Upper lobe of left lung (tissue), 5 donors: ENCODE results near the genes WFDC2 and EYA2.

DNA sequence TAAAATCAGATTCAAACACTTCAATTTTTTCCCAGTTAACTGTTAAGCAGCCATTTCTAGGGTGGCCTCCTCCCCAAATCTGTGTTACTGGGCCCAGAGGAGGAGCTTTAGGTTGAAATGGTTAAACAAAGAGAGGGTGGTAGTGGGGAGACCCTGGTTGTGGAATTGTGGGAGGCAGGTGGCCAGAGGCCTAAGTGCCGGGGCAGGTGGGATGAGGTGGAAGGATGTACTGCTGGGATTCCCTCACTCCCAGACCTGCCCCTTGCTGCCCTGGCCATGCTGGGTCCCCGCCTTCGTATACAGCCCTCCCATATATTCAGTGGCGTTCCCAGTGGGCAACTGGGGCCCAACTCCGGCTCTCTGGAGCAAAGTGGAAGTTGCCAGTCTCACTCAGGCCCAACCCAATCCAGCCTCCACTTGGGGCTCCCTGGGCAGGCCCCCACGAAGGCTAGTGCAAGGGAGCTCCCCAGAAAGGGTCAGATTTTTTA, 6.1 kb downstream of the TP53TG5 start:
- PRO-cap, 2 experiments, result no peak in any of the 2 experiments
- RAMPAGE, long total RNA, 4 experiments, result no peak in any of the 4 experiments

DNA sequence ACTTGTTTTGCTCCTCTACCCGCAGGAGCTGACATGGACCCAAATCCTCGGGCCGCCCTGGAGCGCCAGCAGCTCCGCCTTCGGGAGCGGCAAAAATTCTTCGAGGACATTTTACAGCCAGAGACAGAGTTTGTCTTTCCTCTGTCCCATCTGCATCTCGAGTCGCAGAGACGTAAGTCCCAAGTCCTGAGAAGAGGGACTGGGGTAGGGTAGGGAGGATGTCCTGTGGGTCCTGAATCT, 266 bp downstream of the DBNDD2 start:
- PRO-cap, 2 experiments, result no peak in any of the 2 experiments
- RAMPAGE, long total RNA, 4 experiments, result no peak in any of the 4 experiments

- PRO-cap, 2 experiments, result peak in 1 of 2 experiments; most common minus-strand start chr20:45436917 (in 1)
- RAMPAGE, long total RNA, 4 experiments, result no peak in any of the 4 experiments
Observed at GRCh38 chr20:45436577-45437408, 20.9 kb downstream of the PIGT start.

- PRO-cap, 2 experiments, result peak in 1 of 2 experiments; most common plus-strand start chr20:45469863 (in 1); most common minus-strand start chr20:45469561 (in 1)
- RAMPAGE, long total RNA, 4 experiments, result start-site peak on the plus strand in 3 of 4 experiments, at chr20:45469717-45469853 at its widest, 124 to 1,843 reads per replicate
Observed at GRCh38 chr20:45469215-45470074, at the start of gene WFDC2. WFDC2 (plus strand) TSS chr20:45469753.

- PRO-cap, 2 experiments, result no peak in any of the 2 experiments
- RAMPAGE, long total RNA, 4 experiments, result no peak in any of the 4 experiments
Observed at GRCh38 chr20:45771119-45771681, 20.5 kb downstream of the WFDC3 start.

DNA sequence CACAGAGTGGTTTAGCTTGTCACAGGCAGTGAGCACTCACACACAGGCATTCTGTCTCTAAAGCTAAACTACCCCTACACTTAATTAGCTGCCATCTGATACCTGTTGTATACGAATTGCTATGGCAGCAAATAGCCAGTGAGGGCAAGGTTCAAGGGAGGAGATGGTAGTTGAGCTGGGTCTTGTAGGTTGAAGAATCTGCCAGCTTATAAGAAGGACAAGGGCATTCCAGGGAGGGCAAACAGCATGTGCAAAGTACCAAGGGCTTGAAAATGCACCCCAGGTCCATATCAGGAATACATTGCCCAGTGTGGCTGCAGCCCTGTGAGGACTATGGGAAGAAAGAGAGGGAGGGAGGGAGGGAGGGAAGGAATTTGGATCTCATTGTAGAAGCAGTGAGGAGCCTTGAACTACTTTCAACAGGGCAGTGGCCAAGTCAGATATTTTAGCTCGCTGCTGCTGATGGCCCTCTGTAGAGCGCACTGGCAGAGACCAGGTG, 5.0 kb downstream of the TNNC2 start:
- PRO-cap, 2 experiments, result no peak in any of the 2 experiments
- RAMPAGE, long total RNA, 4 experiments, result no peak in any of the 4 experiments

DNA sequence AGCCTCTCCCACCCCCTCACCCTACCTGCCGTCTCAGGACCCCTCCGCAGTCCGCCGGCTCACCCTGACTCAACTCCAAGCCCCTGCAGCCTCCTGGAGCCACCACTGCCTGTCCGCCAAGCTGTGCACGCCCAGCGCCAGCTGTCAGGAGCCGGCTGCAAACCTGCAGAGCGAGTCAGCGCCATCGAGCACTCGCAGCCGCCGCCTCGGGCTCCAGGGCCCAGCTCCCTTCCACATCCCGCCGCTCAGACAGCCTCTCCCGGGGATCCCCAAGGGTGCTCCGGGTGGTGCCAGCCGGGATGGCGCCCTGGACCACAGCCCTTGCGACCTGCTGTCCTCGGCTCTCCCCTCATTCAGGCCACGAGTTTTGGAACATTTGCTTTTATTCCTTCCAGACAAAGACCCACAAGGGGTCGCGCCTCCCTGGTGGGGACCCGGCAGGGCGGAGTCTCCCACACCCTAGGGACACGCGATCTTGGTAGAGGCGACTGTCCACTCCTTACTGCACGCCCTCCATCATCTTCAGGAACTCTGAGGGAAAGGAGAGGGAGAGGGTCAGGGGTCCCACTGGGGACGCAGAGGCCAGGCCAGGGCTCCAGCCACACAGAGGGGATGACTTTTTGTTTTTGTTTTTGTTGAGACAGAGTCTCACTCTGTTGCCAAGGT, 4.1 kb downstream of the TNNC2 start:
- PRO-cap, 2 experiments, result no peak in any of the 2 experiments
- RAMPAGE, long total RNA, 4 experiments, result no peak in any of the 4 experiments

- PRO-cap, 2 experiments, result no peak in any of the 2 experiments
- RAMPAGE, long total RNA, 4 experiments, result start-site peak on the plus strand in 1 of 4 experiments, at chr20:45897720-45897754 at its widest, 37 reads per replicate
Observed at GRCh38 chr20:45897519-45898170, 6.5 kb downstream of the CTSA start.

GRCh38 chr20:45967639-45968240, 4.3 kb downstream of the ZNF335 start:
- PRO-cap, 2 experiments, result no peak in any of the 2 experiments
- RAMPAGE, long total RNA, 4 experiments, result no peak in any of the 4 experiments

- PRO-cap, 2 experiments, result no peak in any of the 2 experiments
- RAMPAGE, long total RNA, 4 experiments, result no peak in any of the 4 experiments
Observed at GRCh38 chr20:45971092-45971678, 818 bp downstream of the ZNF335 start.

GRCh38 chr20:46011890-46012640, 3.4 kb downstream of the MMP9 start:
- PRO-cap, 2 experiments, result no peak in any of the 2 experiments
- RAMPAGE, long total RNA, 4 experiments, result no peak in any of the 4 experiments

DNA sequence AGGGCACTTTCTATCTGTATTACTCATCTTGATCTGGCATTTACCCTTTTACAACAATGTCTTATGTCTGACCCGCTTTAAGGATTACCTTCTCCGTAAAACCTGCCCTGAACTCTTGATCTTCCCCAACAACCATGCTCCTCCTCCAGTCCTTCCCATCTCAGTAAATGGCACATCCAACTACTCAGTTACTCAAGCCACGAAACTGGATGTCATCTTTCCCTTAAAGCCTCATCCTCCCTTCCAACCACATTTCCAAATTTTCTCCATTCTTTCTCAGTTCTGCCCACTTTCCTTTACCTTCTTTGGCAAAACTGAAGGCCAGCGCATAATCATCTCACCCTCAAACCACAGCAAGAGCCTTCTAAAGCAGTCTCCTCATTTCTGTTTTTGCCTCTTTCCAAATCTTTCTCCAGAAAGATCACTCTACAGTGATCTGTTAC, 17.9 kb downstream of the NCOA5 start:
- PRO-cap, 2 experiments, result no peak in any of the 2 experiments
- RAMPAGE, long total RNA, 4 experiments, result start-site peak on the minus strand in 1 of 4 experiments, centred at position 339 of the sequence, 21 reads per replicate

- PRO-cap, 2 experiments, result no peak in any of the 2 experiments
- RAMPAGE, long total RNA, 4 experiments, result no peak in any of the 4 experiments
Observed at GRCh38 chr20:46118484-46118916, 386 bp downstream of the CD40 start.

DNA sequence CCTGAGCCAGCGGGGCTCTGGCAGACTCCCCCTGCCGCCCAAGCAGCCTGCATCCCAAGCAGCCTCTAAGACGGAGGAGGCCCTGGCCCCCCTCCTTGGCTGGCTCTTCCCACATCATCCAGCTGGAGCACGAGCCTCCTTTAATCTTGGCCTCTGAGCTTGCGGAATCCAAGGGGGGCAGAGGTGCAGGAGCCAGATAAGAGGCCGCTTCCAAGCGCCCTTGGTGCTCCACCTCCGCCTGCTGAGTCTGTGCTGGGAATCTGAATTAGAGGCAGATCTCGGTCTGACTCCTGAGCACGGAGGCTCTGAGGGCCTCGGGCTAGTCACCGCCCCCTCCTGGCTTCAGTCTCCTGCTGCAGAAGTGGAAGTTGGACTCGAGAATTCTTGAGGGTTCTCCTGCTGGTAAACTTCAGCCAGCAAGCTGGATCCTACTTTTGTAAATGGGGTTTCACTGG, 15.8 kb downstream of the SLC35C2 start:
- PRO-cap, 2 experiments, result no peak in any of the 2 experiments
- RAMPAGE, long total RNA, 4 experiments, result no peak in any of the 4 experiments

GRCh38 chr20:46406937-46407514, 611 bp upstream of the ELMO2 start:
- PRO-cap, 2 experiments, result no peak in any of the 2 experiments
- RAMPAGE, long total RNA, 4 experiments, result no peak in any of the 4 experiments

GRCh38 chr20:46558480-46559114, 8.1 kb upstream of the OCSTAMP start:
- PRO-cap, 2 experiments, result no peak in any of the 2 experiments
- RAMPAGE, long total RNA, 4 experiments, result no peak in any of the 4 experiments

- PRO-cap, 2 experiments, result no peak in any of the 2 experiments
- RAMPAGE, long total RNA, 4 experiments, result no peak in any of the 4 experiments
Observed at GRCh38 chr20:46562220-46563247, 12.1 kb upstream of the OCSTAMP start.

DNA sequence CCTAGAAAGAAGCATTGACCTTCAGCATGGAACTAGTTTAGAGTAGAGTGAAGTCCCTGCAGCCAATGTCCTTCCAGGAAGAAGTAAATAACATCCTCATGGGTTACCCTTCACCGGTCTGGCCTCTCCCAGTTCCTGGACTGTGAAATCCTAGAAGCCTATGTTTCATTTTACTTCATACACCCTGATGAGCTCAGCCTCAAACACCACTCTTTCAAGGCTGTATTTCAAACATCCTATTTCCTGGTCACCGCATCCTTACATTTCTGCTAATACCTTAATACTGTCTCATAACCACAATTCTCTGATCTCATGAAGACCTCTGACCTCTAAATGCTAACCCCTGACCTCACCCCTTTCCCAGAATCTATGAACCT, 30.0 kb downstream of the SLC2A10 start:
- PRO-cap, 2 experiments, result no peak in any of the 2 experiments
- RAMPAGE, long total RNA, 4 experiments, result no peak in any of the 4 experiments

DNA sequence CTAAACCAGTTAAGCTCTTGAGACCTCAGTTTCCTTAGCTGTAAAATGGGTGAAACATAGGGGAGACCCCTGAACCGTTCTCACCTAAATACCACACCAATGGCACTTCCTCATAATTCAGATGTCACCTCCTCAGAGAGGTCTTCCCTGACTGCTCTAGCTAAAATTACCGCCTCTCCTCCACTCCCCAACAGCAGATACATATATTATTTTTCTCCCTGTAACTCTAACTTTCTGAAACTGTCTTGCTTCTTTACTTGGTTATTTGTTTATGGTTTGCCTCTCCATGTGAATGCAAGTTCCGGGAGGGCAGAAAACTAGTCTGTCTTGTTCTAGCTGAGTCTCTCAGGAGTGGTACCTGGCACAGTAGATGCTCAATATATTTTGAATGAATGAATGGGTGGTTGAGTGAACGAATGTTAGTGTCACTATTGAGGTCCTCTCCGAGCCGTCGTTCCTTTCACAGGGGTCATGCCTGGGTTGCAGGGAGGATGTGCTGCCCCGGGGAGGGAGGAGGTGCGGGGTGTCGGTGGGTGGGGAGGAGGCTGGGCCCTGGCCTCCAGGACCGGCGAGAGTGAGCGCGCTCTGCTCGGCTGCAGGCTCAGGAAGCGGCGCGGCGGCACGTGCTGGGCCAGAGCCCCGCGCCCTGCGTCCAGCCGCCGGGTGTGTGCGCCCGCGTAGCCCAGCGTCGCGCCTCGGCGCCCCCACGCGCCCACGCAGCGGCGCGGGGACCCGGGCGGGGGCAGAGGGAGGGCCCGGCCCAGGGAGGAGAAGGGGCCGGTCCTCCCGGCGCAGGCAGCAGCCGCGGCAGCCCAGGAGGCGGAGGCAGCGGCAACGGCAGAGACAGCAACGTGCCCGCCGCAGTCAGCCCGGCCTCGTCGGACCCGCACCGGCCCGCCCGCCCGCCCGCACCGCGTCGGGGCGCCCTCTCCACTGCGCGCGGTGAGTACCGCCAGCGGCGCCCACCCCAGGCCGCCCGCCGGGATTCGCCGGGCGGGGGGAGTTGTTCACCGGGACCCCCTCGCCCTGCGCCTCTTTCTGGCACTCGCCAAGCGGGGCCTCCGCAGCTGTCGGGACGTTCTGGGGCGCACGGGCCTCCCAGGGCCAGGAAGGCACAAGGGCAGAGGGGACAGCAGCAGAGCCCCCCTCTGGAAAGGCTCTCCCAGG, at the start of gene EYA2:
EYA2 (plus strand) TSS at position 798 of the 1,167 bp plus-strand sequence.
- PRO-cap, 2 experiments, result no peak in any of the 2 experiments
- RAMPAGE, long total RNA, 4 experiments, result start-site peak on the plus strand in 1 of 4 experiments, centred at position 972 of the sequence, 6 reads per replicate

DNA sequence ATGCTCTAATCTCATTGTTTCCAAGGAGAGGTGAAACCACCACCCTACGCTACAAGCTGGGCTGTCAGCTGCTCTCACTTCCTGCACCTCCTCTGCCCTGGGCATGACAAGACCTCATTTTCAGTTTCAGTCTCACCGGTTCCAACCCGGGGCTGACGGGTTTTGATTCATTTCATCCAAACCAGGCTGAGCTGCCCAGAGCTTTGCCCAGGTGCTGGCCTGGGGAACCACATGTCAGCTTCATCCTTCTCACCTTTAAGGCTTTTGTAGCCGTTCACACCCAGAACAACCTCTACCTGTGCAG, 99.7 kb downstream of the EYA2 start:
- PRO-cap, 2 experiments, result no peak in any of the 2 experiments
- RAMPAGE, long total RNA, 4 experiments, result no peak in any of the 4 experiments